Jejunum (tissue), 1 donor: ENCODE results near the genes PTGFR and DDAH1.

DNA sequence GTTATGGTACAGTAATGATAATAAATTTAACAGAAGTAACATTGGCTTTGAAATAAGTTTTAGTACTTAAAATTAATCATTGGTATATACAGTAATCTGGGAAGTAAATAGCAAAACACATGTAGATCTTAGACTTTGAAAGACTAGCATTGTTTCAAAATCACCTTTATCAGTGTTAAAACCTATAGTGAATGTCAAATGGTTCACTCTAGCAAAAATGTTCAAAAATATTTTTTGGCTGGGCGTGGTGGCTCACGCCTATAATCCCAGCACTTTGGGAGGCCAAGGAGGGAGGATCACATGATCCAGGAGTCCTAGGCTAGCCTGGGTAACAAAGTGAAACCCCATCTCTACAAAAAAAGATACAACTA, 42.8 kb downstream of the FUBP1 start:
- PRO-cap, result no peak

DNA sequence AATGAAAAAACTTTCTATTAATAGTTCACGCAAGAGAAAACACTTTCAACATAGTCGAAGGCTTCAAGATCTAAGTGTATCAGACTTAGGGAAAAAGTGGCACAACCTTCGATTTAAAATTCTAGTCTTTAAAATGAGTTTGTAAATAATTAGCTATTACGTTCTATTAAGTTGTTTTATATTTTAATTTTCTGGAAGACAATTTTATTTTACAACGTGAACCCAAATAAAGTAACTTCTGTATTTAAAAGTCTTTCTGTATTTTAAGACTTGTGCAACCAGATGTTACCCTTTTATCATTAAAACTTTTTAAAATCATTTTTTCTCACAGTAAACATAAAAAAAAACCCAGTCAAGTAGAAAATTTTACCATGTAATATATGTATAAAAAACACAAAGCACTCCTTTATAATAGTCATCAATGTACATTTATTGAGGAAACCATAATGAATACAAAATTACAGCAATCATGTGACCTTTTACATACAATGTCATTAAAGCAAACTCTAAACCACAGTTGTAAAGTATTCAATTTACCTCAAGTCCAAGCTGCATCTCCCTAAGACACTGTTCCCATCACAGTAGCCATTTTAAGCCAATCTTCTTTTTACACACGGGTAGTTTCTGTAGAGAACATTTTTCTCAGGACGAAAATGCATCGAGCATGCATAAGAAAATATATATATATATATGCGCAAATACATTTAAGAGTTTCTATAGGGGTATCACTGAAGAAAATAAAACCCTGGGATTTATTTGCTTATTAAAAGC, 35.0 kb downstream of the FUBP1 start:
- PRO-cap, result no peak

GRCh38 chr1:77969646-77970156, 9.2 kb downstream of the FUBP1 start:
- PRO-cap, result no peak

DNA sequence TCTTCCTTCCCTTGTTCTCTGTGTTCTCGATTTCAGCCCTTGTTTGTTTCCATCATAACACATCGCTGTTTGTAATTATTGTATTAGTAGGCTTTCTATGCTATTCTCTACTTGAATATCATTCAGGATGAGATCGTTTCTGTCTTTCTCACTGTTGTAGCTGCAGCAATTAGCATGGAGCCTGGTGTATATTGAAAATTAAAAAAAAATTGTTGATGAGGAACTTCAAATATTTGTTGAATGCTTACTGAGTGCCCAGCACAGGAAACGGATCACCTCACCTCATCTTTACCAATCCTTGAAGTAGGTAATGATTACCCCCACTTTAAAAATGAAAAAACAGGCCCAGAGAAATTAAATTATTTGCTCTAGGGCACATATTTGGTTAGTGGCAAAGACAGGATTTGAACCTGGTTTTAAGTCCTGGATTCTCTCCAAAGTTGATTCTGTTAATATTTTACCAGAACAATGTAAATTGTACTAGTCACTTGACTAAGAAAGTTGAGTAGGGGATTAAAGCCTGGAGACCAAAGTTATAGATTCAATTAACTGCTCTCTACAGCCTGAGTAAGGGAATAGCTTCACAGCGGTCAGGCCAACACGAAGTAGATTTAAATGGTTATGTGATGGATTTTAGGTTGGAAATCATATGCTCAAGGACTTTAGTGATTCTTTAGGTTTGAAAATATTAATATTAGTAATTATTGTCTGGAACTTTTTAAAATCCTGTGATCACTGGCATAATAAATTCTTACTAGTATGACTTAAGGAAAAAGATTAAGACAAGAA, 97.9 kb downstream of the GIPC2 start:
- PRO-cap, result no peak

DNA sequence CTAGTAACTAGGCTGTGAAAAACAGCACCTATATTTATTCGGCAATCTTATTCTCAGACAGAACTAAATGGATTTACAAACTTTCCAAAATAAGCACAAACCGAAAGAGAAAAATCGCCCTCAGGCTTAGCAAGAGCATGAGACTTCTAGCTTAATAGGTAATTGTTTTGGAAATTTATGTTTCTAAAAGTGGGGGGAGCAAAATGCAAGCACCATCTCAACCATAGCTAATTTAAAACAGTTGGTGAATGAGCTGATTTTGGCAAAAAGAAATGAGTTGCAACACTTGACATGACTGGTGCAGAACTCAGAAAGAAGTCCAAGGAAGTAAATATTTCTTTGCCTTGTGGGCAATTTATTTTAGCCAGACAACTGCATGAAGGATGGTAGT, 71.5 kb upstream of the PTGFR start:
- PRO-cap, result no peak

DNA sequence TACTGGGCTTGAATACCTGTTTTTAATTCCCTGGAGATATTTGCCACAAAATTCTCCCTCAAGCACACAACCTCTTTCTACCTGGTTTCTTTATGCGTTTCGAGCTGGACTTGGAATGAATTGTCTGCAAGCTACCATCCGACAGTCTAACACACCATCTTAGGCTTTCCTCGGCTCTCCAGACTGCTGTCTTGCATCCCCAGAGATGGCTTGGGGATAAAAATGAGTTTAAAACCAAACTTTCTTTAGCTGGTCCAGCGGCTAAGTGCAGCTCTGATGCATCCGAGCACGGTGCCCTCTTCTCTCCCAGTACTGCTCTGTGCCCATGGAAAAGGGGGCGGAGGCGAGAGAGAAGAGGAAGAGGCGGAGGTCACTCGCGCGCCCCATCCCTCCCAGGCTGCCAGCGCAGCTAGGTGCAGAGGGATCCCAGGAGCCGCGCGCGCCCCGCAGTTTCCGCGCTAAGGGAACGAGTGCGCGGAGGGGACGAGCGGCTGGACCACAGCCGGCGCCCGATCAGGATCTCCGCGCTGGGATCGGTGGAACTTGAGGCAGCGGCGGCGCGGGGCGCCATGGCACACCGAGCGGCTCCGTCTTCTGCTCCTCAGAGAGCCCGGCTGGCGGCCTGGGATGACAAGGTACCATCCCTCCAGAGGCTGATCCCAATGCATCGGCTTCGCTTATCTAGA, at the start of gene PTGFR:
TSS of gene PTGFR (plus strand) at position 373 of the 686 bp plus-strand sequence.
- PRO-cap, result unidirectional peak, plus-strand start at position 395 of the sequence

DNA sequence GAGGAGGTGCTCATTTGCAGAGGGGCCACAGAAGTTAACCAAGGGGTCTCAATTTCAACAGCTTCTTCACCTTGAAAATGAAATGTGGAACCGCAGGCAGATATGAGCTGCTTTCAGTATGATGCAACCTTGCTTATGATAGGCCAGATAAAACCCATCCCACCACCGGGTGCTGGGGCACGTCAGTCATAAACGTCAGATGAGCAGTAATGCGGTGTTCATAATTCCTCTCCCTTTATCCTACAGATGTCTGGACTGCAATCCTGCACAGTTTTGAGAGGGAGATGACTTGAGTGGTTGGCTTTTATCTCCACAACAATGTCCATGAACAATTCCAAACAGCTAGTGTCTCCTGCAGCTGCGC, 1.6 kb downstream of the PTGFR start:
- PRO-cap, result no peak

- PRO-cap, result no peak
Measured at GRCh38 chr1:79188143-79188881, 181.8 kb upstream of the ADGRL4 start.

GRCh38 chr1:81802587-81803420, 2.1 kb downstream of the ADGRL2 start:
- PRO-cap, result unidirectional peak, minus-strand start at chr1:81802736; bidirectional peak, plus-strand start at chr1:81802886, minus-strand start at chr1:81802736

DNA sequence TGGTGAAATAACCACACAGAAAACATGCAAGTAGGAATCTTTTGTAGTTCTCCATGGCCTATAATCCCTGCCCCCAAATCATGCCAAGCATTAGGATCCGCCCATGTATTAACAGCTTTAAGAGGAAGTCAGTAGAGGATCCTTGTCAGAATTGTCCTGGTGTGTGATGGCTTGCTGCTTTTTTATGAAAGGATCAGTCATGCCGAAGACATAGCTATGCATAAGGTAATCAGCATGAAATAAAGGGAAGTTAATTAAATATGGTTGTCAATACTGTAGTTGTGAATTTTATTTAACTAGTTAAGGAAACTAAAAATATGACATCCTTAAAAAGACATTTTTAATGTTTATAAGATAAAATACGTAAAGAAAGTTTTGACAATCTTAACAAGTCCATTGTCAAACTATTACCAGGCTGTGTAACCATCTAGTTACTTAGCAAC, 20.1 kb downstream of the ADGRL2 start:
- PRO-cap, result no peak

DNA sequence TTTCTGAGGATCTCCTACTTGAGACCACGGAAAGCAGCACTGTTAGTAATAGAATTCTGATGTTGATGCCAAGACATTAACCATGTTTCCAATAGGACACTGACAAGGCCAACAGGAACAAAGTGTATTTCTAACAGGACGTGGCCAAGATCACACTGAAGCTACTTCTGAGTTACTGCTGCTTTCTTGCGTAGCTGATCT, 848.4 kb downstream of the TTLL7 start:
- PRO-cap, result no peak

DNA sequence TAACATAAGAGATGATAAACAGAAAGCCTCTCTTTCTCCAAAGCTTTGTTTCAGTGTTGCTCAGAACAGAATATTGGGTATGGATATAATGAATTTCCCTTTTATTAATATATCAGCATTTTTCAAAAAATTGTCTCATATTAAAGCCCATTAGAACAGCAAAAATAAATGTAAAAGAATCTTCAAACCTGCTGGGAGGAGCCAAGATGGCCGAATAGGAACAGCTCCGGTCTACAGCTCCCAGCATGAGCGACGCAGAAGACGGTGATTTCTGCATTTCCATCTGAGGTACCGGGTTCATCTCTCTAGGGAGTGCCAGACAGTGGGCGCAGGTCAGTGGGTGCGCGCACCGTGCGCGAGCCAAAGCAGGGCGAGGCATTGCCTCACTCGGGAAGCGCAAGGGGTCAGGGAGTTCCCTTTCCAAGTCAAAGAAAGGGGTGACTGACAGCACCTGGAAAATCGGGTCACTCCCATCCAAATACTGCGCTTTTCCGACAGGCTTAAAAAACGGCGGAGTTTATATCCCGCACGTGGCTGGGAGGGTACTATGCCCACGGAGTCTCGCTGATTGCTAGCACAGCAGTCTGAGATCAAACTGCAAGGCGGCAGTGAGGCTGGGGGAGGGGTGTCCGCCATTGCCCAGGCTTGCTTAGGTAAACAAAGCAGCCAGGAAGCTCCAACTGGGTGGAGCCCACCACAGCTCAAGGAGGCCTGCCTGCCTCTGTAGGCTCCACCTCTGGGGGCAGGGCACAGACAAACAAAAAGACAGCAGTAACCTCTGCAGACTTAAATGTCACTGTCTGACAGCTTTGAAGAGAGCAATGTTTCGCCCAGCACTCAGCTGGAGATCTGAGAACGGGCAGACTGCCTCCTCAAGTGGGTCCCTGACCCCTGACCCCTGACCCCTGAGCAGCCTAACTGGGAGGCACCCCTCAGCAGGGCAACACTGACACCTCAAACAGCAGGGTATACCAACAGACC, 816.7 kb downstream of the TTLL7 start:
- PRO-cap, result no peak

- PRO-cap, result unidirectional peak, minus-strand start at chr1:83776257
Measured at GRCh38 chr1:83776053-83776554, 222.8 kb downstream of the TTLL7 start.

GRCh38 chr1:84105838-84106650, 38.0 kb upstream of the PRKACB start:
- PRO-cap, result no peak

- PRO-cap, result no peak
Measured at GRCh38 chr1:84274733-84275149, 26.8 kb upstream of the SAMD13 start.

GRCh38 chr1:84857308-84857749, 35.7 kb downstream of the LPAR3 start:
- PRO-cap, result unidirectional peak, minus-strand start at chr1:84857482

GRCh38 chr1:84995529-84996159, 1.3 kb downstream of the MCOLN2 start:
- PRO-cap, result no peak

DNA sequence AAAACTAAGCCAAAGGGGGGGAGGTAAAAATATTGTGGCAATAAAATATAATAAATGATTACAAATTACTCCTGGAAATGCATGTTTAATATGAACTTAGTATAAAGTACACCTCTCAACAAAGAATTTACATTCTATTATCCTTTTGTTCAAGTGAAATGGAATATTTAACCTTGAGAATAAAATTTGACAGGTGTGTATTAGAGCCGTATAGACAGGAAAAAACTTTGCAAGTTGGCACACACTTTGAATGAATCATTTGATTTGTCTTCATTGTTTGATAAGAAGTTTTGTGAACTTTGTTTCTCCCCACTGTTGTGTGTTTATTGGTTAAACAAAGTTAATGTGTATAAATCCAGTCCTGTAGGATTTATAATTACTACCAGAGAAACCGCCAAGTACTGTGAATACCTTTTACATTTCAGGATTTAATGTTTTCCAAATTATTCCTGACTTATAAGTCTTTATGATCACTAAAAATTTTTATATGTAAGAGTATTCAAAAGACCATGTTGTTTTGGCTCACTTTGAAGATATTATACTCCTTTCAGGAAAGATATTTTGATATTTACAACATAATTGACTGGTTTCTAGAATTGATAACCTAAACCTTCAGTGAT, 1.9 kb downstream of the SYDE2 start:
- PRO-cap, result unidirectional peak, plus-strand start at position 379 of the sequence

DNA sequence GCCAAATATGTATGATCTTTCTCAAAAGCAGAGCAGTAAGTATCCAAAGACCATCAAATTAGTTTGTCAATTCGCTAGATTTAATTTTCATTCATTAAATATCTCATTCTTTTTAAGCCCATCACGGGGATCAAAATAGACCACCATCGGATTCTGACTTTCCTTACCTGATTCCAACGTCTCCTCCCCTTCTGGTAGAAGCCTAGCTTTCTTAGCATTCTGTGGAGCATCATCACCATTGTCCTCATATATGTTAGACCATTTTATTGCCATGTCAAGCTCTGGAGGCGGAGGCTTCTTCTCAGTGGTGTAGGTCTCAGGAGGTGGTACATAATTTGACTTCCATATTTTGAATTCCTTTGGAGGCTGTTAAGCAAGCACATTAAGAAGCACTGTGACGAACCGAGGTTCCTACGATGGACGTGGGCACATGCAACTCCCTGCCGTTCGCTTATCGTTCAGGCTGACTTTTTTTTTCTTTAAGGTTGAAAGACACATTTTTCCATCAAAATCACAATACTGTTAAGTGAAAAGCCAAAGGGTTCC, 1.0 kb downstream of the C1orf52 start:
- PRO-cap, result no peak

- PRO-cap, result bidirectional peak, plus-strand start at chr1:85465217, minus-strand start at chr1:85465148; bidirectional peak, plus-strand start at chr1:85465488, minus-strand start at chr1:85465394
Measured at GRCh38 chr1:85465020-85465772, at the start of gene DDAH1. Gene DDAH1, minus strand, starts transcription at chr1:85465159.